Progenitor cell of endocrine pancreas (in vitro differentiated cells): ENCODE measurements around the genes KAT2A and HCRT.

- PRO-cap, result no peak
These were observed 16.0 kb upstream of the HAP1 start for GRCh38 chr17:41750513-41750796.

GRCh38 chr17:41862898-41863352 is 2.3 kb downstream of the KLHL11 start:
- PRO-cap, result no peak

DNA sequence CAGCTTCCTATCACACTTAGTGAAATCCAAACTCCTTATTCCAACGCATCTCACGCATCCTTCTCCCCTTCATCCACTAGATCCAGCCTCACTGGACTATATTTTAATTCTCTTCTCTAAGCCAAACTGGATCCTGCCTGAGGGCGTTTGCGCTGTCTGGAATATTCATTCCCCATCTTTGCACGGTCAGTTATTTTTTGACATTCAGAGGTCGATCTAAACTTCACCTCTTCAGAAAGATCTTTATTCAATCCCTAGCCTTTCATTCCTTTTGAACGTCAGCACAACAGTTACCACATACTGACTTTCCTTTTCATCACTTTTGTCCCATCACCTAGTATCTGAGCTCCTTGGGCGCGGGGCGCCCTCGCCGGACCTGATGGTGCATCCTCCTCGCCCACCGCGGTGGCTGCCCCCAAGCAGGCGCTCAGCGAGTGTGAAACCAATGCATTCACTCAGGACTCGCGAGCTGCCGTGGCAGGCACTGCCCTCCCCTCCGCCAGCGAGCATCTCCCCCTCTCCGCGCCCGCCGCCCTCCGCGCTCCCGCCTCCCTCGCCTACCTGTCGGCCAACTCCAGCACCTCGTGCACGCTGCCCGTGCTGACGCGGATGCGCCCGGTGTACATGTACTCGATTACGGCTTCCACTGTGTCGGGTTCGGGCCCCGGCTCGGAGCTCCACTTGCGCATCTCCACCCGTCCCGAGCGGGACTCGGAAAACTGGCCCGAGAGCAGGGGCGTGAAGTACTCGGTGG is 781 bp downstream of the KLHL11 start:
- PRO-cap, result bidirectional peak, plus-strand start at position 680 of the sequence, minus-strand start at position 444 of the sequence; bidirectional peak, plus-strand start at position 710 of the sequence, minus-strand start at position 719 of the sequence

DNA sequence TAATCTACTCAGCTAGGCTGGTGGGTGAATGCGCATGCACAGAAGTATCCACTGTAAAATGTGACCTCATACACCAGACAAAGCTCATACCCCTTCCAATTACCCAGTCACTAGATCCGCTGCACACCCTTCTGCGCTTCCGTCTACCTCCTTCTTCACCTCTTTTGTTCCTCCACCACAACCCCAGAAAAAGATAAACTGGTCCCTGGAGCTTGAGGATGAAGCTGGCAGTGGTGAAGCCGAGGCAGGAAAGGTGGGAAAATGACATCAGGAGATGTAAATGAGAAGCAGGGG is 22.9 kb downstream of the ACLY start:
- PRO-cap, result no peak

DNA sequence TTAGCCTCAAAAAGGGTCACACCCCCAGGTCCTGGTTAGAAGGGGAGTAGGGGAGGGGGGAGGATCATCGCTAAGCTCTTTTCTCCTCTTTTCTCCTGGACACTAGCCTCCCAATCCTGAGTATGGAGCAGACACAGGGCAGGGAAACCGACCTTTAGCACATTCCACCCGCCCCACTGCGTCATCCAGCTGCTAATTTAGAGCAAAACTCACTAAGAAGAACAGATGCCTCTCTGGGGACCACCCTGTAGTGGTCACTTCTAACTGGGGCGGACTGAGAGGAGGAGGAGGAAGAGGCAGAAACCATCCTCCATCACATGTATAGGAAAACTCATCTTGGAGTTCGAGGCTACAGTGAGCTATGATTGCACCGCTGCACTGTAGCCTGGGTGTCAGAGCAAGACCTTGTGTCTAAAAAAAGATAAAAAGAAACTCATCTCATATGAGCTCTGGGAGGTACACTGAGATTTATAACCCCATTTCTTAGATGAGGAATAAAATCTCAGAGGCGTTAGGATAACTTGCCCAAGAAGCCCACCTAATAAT is 4.2 kb downstream of the ACLY start:
- PRO-cap, result no peak

- PRO-cap, result bidirectional peak, plus-strand start at chr17:41967387, minus-strand start at chr17:41967261; bidirectional peak, plus-strand start at chr17:41967720, minus-strand start at chr17:41967476
These were observed 873 bp downstream of the CNP start for GRCh38 chr17:41967204-41968131.

DNA sequence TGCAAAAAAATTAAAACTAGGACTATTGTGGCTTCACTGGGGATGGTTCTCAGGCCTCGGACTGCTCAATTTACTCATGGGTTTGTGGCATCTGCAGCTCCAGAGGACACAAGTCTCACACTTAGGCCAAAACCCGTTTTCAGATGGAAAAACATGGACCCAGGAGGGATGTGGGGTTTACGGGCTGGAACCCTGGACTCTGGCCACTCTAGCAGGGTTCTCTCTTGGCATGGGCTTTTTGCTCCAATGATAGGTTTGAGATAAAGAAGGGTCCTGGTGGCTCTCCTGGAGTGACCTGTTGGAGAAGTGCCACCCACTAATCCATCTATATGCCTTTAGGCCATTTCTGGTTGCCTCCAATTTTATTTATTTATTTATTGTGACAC is 2.6 kb downstream of the CNP start:
- PRO-cap, result no peak

GRCh38 chr17:42120766-42121580 is at the start of gene KAT2A:
KAT2A (minus strand) TSS chr17:42121367.
- PRO-cap, result bidirectional peak, plus-strand start at chr17:42121002, minus-strand start at chr17:42121043

GRCh38 chr17:42136125-42136631 is 13.6 kb downstream of the HSPB9 start:
- PRO-cap, result no peak

- PRO-cap, result no peak
These were observed at the start of gene HCRT for GRCh38 chr17:42185398-42185573. HCRT (minus strand) TSS chr17:42185452.

GRCh38 chr17:42190366-42191427 is 3.6 kb downstream of the GHDC start:
- PRO-cap, result no peak

DNA sequence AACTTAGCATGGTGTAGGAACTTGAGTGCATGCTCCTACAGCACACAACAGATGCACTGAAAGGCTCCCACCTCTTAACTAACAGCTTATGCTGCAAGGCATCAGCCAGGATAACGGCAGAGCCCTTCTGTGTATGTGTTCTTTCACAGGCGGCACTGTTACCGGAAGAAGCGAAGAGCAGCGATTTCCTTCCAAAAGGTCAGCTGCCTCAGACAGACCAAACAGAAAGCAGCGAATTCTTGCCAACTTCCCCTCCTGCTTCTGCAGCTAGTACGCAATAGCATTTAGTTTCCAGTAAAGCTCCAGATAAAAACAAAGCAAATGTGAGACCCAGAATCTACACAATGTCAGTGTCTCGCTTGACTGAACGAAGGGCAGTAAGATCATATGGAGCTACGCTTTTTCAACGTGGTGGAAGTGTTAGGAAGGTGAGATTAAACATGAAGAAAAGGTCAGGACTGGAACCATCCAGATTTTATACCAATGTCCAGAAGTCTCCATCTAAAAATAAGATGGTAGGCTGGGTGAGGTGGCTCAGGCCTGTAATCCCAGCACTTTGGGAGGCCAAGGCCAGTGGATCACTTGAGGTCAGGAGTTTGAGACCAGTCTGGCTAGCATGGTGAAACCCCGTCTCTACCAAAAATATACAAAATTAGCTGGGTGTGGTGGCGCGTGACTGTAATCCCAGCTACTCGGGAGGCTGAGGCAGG is 27.4 kb downstream of the STAT5B start:
- PRO-cap, result no peak

DNA sequence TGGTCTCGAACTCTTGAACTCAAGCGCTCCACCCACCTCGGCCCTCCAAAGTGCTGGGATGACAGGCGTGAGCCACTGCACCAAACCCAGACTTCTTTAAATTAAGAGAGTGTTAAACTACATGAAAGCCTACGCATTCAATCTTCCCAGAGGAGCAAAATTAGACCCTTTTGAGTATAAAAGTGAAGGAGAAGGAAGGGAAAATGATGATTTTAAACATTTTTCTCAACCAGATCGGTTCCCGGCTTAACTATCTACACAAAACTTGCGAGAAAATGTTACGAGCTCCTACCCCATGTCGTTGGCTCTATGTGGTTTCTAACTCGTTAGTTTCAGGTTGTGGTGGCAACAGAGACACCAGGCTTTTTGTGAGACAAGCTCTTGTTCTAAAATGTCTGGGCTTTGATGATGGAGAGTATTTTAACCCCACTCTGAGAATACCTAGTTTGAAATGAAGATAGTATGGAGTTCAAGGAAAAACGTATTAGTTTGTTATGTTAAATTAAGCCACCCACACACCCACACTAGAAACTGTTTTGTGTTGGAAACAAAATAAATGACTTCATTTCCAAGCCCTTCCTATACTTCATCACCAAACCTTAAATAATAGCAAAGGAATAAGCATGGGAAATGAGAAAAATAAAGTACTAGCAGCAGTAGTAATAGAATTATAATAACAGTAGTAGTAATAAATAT is 26.2 kb downstream of the STAT5B start:
- PRO-cap, result no peak

DNA sequence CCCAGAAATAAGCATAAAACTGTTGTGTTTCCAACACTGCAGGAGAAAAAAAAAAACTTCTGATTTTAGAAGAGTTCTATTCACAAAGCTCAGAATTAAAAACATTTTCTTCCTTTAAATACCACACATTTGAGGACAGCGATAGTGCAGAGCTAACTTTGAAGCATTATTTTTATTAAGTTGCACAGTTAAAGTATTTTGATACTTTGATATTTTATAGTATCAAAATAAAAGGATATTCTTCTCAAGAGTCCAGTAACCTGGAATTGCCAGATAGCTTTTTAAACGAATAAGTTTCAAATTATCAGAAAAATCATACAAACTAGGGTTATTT is 3.0 kb downstream of the STAT5B start:
- PRO-cap, result no peak

- PRO-cap, result no peak
These were observed 2.0 kb upstream of the STAT5A start for GRCh38 chr17:42286210-42286821.

DNA sequence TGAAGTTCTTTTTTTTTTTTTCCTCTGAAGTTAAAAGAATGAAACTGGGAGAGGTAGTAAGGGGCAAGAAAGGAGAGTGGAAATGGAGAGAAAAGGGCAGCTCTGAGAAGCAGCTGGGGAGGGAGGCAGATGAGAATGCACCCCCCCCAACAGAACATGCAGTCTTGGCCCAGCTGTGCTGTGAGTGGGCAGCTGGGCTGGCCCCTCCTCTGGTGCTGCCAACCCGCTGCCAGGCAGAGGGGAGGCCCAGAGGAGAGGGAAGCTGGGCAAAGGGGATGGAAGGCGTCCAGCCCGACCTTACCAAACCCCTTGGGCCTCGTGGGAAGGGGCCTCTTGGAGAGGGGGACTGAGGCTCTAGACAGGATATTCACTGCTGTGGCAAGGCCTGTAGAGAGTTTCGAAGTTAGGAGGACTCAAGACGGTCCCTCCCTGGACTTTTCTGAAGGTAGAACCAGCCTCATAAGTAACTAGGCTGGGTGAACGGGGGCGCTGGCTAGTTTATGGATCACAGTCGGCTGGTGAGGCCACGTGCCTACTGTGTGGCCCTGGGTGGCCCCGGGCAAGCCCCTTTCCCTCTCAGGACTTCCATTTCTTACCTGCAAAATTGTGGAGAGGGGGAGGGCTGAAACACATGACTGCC is 987 bp upstream of the STAT5A start:
- PRO-cap, result no peak

- PRO-cap, result no peak
These were observed 14.1 kb downstream of the STAT5A start for GRCh38 chr17:42302481-42302680.

DNA sequence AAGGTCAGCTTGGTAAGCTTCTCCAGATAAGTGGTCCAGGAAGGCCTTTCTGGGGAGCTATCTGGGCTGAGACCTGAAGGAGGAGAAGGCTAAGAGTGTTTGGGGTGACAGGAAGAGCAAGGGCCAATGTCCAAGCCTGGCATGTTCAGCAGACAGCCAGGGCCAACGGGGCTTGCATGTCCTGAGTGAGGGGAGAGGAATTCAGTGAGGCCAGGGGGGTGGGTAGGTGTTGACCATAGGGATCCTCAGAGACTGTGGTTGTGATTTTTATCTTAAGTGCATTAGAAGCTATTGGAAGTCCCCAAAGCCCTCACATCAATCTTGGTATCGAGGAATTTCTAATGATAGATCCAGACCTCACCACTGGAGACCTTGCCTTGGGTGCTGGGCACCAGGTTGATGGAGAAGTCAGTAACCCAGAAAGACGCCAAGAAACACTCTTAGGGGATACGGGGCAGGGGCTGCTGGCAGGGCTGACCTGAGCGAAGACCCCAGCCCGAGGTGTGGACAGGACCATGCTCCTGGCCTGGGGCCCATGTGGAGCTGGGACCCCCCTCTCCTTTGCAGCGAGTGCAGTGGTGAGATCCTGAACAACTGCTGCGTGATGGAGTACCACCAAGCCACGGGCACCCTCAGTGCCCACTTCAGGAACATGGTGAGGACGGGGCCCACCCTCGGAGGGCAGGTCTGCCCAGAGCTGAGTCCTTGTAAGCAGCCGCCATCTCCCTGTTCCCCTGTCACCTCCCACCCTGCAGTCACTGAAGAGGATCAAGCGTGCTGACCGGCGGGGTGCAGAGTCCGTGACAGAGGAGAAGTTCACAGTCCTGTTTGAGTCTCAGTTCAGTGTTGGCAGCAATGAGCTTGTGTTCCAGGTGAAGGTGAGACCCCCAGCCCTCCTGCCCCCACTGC is 15.7 kb downstream of the STAT5A start:
- PRO-cap, result no peak

DNA sequence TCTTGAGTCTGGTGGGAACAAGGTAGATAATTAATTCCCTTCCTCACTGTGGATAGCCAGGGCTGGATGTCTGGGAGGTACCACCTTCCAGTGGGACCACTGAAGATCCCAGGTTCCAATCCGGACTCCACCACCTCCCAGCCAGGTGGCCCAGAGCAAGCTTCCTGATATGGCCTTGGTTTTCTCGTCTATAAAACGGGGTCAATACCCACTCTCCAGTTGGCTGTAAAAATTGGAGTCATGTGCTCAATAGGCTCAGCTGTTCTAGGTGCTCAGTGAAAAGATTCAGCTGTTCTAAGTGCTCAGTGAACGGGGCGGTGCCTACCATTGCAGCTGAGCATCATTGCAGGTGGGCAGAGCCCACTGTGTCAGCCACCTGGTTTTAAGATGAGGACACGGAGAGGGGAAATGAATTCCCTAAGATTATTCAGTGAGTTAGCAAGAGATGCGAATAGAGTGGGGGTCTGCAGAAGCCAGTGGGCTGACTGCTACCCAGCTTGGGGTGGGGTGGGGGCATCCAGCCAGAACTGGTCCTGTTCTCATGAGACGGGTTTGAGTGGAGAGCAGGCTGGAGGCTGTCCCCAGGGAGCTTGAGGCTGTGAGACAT is 21.7 kb downstream of the STAT5A start:
- PRO-cap, result no peak

DNA sequence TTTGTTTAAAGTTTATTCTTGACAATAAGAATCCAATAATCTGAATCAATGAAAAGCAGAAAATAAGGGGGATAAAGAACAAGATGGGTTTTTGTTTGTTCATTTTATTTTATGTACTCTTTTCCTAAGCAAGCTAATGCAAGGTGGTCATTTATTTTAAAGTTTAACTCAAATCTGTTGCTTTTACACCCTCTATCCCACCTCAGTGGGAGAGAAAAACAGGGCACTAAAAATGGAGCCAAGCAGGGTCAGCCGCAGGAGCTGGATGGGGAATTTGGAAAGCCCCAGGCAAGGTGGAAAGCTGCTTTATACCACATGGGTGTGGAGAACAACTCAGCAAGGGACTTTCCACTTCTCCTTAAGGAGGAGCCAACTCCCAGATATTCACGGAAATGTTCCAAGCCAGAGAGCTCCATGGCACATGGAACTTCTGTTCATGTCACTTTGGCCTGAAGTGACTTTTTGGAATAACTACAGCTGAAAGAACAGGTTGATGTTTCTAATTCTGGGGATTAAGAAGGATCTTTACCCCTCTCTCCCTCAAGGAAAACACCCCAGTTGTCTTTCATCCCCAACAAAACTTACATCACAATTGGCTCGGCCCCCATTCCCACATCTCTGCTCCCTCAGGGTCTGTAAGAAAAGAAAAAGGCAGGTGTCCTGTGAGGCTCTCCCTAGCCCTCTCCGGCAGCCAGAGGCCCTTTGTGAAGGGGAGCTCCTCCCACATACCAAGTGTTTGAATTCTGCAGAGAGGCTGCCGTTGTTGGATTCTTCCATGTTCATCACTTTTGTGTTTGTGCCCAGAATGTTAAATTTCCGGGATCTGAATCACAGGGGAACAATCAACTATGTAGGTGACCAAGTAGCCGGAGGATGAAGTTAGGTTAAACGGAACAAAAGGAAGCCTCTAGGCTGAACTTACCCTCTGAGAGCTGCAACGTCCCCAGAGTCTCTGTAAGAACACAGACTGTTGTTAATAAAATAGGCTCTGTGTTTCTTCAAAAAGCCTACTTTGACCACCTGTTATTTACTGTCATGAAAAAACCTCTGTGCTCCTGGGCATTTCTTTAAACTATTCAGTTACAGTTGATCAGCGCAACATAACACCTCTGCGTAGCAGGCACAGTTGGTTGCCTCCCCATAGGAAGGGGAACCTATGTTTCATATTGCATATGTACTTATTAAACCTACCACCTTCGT is 40.9 kb downstream of the STAT5A start:
- PRO-cap, result no peak